Peyer's patch (tissue), 4 donors: ENCODE measurements around a stretch of chr5.

DNA sequence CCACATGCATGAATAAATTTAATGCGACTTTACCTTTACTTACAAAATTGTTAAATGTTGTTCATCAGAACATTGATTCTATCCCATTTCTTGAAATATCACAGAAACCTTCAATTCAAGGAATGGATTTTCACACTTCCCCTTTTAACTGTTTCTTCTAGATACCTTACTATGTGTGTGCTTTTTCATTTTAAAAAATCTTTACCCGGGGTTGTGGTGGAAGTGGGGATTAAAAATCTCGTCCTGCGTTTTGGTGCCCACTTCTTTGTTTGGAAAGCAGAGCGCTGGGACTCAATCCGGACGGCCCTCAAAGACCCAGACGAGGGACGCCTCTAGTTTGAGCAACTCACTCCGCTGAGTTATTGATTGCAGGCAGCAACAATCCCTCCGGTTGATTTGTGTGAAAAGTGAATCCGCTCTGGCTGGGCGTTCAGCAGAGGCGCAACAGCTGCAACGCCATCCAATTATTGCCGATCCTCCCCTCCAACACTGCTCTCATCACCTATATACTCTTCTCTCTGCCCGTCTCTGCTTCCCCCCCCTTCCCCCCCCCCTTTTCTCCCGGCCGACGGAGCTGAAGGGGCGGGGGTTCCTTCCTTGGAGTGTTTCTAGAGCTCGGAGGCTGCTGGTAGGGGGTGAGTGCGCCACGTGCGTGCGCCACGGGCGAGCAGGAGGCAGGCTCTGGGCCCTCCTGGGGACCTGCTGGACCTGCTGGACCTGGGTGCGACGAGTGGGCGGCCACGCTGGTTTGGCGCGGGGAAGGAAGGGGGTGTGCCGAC is 6.1 kb upstream of the MEF2C start:
- PRO-cap, result unidirectional peak, plus-strand start at position 410 of the sequence; bidirectional peak, plus-strand start at position 638 of the sequence, minus-strand start at position 491 of the sequence
- RAMPAGE, long total RNA, 4 experiments, result start-site peak on the plus strand in 1 of 4 experiments, centred at position 573 of the sequence, 5 reads per replicate

DNA sequence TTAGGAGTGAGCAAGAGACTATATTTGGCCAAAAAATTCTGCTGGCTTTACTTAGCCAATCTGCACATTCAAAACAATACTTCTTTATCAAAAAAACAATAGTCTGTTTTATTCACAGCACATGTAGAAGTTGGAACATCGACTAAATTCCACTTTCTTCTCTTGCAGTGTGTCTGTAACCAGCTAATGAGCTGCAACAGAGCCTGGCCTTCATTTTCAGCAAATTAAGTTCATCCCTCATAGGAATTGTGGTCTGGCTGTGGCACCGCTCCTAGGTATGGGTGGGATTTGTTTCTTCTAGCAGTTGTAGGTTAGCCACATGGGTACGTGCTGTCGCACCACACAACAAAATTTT is 59.8 kb upstream of the MEF2C start:
- PRO-cap, result no peak
- RAMPAGE, long total RNA, 4 experiments, result no peak in any of the 4 experiments

DNA sequence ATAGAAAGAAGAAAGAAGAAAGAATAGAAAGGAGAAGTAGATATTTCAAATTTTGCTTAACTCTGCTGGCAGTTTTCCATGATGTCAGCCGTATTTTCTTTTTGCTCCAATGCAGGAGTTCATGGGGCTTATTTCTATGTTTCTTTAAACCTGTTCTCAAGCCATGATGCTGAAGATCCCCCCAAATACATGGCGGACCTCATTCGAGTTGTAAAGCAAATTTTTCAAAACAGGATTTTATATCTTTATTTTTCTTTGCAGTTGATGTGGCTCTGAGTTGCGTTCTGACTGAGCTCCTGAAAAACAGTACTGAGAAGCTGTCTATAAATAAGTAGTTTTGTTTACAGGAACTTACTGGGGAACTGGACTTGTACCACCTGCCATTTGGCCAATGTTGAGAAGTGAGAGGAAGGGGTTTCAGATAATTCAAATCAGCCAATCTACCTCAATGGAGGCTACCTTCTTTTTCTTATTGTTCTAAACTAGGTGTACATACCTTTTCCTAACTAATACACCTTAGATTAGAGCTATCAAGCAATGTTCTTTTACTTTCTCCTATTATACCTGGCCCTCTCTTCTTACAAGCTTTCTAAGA is 418.6 kb upstream of the MEF2C start:
- PRO-cap, result unidirectional peak, minus-strand start at position 298 of the sequence
- RAMPAGE, long total RNA, 4 experiments, result no peak in any of the 4 experiments

DNA sequence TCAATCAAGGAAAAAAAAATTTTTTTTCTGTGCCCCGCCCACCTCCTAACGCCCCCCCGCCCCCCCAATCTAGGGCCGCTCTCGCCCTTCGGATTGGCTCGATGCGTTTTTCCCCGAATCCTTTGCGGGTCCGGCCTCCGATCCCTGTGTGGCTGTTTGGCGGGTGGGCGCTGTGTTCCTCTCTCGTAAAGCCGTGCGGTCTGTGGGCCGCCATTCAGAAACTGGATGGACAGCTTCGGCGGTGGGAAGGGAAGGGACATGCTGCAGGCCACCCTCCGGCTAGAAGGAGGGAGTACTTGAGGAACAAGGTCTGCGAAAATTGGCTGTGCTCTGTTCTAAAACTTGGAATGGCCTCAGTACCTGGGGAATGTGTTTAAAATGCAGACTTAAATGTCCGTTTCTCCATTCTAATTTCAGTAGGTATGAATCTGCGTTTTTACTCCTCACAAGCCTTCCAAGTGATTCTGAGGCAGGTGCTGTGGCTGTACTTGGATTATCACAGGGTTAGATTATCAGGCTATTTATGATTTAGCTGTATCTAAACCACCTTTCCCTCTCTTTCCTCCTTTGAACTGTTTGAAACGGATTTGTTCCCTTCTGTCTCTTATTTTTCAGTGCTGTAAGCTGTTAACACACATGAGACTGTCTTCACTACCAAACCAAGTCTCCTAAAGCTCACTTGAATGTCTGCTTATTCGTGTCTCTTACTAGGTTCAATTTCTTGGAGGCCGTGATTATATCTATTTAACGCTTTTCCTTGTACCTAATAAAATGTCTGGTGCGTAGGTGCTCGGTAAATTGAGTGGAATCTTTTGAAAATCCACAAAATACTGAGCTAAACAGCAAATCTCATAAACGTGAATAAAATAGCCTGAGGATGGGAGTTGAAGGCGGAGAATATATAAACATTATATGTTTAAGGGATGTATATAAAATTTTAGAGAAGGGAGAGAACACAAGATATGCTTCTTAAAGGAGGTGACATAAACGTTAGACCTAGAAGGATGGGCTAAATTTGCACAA is 640 bp upstream of the CETN3 start:
- PRO-cap, result bidirectional peak, plus-strand start at position 217 of the sequence, minus-strand start outside the sequence
- RAMPAGE, long total RNA, 4 experiments, result no peak in any of the 4 experiments

DNA sequence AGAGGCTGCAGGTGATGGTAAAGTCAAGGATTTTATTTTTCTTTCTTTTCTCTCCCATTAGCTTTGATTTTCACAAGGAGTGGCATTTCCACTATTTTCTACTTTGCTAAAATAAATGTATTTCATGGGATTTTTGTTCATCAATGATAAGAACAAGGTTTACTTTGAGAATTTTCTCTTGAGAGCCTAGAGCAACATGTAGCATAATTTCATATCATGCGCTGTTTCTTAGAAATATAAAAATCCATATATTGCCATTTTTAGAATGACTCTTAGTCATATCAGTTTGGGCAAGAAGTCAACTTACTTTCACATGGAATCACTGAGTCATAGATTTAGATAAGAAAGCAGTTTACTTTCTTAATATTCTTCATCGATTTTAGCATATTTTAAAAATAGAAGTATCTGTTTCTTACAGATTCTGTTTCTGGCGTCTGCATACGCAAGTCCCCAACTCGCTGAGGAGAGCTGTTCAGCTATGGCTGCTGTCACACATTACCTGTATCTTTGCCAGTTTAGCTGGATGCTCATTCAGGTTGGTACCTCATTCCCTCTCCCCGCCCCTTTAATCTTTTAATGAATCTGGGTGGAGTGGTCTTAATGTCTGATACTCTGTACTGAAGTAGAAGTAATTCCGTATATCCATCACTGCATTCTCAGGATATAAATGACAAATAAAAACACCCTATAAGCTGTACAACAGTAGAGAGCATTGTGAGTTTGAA is 406.6 kb downstream of the ADGRV1 start:
- PRO-cap, result no peak
- RAMPAGE, long total RNA, 4 experiments, result no peak in any of the 4 experiments

- PRO-cap, result no peak
- RAMPAGE, long total RNA, 4 experiments, result no peak in any of the 4 experiments
Measured at GRCh38 chr5:91145160-91145768, 237.9 kb downstream of the ARRDC3 start.

GRCh38 chr5:91146089-91146714 is 236.9 kb downstream of the ARRDC3 start:
- PRO-cap, result no peak
- RAMPAGE, long total RNA, 4 experiments, result no peak in any of the 4 experiments

- PRO-cap, result no peak
- RAMPAGE, long total RNA, 4 experiments, result no peak in any of the 4 experiments
Measured at GRCh38 chr5:91183597-91184217, 199.4 kb downstream of the ARRDC3 start.

GRCh38 chr5:91218857-91219454 is 164.2 kb downstream of the ARRDC3 start:
- PRO-cap, result no peak
- RAMPAGE, long total RNA, 4 experiments, result no peak in any of the 4 experiments

DNA sequence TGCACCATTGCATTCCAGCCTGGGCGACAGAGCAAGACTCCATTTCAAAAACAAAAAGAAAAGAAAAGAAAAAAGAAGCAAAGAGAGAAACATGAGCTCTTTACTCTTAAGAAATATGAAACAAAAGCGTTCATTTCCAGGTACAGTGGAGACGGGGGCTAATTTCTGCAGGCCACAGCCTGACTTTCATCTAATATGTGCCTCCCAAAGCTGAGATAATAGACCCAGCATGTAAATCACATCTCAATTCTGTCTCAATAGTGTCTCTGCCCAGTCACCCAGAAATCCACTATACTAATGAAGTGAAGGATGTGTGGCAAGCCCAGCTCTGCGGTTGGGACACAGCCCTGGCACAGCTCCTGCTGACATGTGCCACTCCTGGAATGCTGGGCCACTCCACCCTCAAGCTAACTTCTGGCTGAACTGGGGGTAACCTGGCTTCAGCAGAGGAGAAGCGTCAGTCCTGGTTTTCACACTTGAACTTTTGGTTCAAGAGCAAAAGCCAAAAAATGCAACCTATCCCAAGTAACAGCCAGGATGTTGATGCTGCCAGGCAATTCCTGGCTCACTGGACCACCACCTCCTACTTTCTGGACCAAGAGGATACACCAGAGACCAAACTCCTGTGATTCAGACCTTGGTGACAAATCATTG is 86.5 kb downstream of the ARRDC3 start:
- PRO-cap, result no peak
- RAMPAGE, long total RNA, 4 experiments, result no peak in any of the 4 experiments

DNA sequence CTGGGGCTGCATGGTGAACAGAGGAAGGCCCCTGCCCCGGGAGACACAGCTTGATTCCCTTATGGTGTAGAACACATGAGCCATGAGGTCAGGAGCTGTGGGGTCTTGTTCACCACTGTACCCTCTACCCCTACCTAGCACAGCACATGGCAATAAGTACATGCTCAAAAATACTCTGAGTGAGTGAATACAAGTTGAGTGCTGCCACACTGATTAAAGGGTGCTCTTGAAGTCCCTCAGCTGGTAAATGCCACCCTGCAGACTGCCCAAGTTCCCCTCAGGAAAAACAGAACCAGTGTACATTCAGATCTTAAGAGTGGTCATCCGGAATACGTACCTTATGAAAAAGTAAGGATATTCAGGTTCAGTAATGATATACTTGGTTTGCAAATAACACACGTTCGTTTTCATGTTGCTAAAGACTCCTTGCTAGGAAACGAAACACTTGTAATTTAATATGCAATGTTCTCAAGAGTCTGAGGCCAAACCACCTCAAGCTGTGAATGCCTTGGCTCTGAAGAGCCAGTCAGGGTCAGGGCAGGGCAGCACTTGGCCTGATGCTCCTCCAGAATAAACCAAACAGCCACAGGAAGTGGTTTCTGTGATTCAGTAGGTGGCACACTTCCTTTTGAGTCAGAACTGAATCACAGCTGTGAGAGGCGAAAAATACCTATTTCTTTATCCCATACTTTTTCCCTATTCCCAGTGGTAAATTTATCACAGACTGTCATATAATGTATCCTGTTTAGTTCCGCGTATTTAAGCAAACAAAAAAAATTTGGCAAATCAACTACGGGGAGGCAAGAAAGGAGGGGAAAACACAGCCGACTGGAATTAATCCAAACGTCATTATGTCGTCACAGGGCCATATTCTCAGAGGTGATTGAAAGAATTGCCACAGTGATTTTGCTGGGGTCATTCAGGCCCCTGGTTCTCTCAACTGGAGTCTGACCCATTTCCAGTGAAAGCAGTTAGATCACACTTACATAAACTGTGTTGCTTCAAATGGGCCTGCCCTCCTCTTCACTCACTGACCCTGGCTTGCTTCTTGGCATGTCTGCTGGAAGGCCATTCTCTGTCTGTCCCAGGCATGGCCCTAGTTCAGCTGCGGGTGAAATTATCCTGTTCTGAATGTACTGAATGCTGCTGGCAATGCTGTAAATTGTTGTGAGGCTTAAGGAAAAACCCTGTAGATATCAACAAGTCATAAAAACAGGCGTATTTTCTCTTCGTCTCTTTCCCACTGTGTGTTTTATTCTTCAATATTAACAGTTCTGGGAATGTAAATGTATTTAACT is 71.4 kb downstream of the ARRDC3 start:
- PRO-cap, result no peak
- RAMPAGE, long total RNA, 4 experiments, result no peak in any of the 4 experiments

DNA sequence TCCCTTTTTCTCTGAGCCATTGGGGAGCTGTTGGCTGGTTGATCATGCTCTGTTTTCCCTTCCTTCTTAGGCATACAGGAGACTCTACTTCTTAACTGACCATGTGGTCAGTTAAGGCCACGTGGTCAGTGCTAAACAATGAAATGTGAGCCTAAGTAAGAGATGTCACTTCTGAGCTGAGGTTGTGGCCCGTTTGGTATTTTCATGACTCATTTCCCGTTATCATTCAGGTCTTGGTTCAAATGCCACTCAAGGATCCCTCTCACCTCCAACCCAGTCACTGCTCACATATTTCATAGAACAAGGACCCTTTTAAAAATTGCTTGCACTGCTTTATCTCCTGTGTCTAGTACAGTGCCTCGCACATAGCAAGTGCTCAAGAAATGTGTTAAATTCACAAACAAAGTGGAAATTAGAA is 50.8 kb downstream of the ARRDC3 start:
- PRO-cap, result no peak
- RAMPAGE, long total RNA, 4 experiments, result no peak in any of the 4 experiments

DNA sequence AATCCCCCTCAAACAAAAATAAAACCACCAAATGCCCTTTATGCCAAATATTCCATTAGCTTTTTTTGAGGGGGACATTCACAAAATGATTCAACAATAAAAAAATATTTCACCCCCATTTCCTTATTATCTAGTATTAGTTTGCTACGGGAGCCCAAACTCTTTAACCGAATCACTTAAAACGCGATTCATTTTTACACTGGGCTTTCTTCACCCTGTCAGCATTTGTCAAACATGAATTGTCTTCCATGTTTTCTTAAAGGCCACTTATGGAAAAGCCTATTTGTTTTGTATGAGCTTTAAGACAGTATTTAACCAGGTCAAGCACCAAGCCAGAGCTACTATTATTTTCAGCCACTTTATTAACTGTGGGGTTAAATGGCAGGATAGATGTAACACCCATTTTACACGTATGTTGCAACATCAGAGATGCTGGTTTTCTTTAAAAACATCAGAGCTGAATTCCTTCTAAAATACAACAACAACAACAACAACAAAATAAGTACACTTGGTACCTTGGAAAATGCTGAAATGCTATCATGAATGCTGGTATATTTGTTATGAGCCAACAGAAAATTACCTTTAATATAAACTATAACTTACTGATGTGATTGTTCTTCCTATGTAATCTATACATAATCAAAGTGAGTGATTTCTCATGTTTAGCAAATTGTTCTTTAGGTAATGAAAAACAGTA is 13.7 kb downstream of the ARRDC3 start:
- PRO-cap, result no peak
- RAMPAGE, long total RNA, 4 experiments, result no peak in any of the 4 experiments

DNA sequence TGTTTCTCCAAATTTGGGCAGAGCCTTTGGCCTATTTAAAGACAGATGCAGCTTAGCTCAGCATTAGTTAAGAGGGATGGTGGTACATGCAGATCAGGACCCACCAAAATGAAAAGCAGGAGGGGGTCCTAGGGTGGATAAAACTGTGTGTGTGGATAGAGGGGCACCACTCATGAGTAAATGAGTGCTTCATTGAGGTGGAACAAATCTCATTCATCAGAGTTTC is 20.4 kb upstream of the ARRDC3 start:
- PRO-cap, result no peak
- RAMPAGE, long total RNA, 4 experiments, result no peak in any of the 4 experiments

GRCh38 chr5:92801878-92802300 is 781.1 kb upstream of the NR2F1 start:
- PRO-cap, result no peak
- RAMPAGE, long total RNA, 4 experiments, result no peak in any of the 4 experiments

DNA sequence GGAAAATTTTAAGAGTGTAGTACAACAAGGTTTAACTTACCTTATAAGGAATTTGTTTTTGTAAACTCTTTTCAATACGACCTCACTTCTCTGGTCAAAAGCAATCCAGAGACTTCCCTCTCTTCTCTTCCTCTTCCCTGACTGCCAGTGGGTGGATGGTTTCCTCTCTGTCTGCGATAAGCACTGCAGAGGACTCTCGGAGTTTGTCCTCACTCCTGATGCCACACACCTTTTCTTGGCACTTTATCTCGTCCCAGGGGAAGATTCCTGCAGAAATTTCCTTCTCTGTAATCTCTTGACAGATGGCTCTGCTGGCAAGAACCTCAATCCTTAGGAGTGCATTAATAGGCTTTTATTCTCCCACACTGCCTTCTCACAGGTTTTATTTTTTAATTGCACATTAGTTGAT is 643.6 kb upstream of the NR2F1 start:
- PRO-cap, result no peak
- RAMPAGE, long total RNA, 4 experiments, result no peak in any of the 4 experiments

DNA sequence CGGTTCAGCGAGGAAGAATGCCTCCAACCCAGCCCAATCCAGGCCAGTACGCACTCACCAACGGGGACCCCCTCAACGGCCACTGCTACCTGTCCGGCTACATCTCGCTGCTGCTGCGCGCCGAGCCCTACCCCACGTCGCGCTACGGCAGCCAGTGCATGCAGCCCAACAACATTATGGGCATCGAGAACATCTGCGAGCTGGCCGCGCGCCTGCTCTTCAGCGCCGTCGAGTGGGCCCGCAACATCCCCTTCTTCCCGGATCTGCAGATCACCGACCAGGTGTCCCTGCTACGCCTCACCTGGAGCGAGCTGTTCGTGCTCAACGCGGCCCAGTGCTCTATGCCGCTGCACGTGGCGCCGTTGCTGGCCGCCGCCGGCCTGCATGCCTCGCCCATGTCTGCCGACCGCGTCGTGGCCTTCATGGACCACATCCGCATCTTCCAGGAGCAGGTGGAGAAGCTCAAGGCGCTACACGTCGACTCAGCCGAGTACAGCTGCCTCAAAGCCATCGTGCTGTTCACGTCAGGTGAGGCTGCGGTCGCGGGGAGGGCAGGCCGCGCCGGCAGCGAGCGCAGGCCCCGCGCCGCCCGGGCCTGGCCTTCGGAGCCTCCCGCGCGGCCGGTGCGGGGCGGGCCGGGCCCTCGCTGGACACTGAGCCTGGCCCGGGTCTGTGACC is 5.0 kb downstream of the NR2F1 start:
- PRO-cap, result no peak
- RAMPAGE, long total RNA, 4 experiments, result no peak in any of the 4 experiments

DNA sequence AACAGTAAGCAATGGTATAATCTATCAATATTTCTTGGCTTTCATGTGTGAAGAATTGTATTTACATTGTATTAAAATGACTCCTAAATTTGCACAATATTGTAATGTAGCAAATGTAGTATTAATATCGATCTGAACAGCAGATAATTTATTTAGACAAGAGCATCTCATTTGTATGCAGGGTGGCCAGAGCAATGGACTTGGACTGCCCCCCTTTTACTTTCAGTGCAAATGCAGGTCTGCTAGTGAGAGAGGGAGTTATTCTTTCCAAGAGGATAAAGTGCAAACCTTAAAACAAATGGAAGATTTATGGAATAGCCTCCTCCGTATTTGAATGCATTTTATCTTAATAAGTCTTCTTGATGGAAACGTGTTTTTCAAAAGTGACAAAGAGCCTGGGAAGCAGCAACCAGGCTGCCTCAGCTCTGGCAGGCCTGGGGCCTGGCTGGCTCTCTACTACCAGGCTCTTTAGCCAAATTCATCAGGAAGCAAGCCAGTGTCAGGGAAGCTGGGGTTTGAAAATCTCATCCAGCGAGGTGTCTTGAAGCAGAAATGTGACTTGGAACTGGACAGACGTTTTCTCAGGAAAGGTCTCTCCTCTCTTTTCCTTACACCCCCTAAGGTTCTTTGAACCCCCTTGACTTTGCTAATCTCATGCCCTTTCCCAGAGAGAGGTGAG is 6.8 kb downstream of the NR2F1 start:
- PRO-cap, result no peak
- RAMPAGE, long total RNA, 4 experiments, result no peak in any of the 4 experiments

- PRO-cap, result no peak
- RAMPAGE, long total RNA, 4 experiments, result no peak in any of the 4 experiments
Measured at GRCh38 chr5:93593243-93594182, 10.5 kb downstream of the NR2F1 start.

DNA sequence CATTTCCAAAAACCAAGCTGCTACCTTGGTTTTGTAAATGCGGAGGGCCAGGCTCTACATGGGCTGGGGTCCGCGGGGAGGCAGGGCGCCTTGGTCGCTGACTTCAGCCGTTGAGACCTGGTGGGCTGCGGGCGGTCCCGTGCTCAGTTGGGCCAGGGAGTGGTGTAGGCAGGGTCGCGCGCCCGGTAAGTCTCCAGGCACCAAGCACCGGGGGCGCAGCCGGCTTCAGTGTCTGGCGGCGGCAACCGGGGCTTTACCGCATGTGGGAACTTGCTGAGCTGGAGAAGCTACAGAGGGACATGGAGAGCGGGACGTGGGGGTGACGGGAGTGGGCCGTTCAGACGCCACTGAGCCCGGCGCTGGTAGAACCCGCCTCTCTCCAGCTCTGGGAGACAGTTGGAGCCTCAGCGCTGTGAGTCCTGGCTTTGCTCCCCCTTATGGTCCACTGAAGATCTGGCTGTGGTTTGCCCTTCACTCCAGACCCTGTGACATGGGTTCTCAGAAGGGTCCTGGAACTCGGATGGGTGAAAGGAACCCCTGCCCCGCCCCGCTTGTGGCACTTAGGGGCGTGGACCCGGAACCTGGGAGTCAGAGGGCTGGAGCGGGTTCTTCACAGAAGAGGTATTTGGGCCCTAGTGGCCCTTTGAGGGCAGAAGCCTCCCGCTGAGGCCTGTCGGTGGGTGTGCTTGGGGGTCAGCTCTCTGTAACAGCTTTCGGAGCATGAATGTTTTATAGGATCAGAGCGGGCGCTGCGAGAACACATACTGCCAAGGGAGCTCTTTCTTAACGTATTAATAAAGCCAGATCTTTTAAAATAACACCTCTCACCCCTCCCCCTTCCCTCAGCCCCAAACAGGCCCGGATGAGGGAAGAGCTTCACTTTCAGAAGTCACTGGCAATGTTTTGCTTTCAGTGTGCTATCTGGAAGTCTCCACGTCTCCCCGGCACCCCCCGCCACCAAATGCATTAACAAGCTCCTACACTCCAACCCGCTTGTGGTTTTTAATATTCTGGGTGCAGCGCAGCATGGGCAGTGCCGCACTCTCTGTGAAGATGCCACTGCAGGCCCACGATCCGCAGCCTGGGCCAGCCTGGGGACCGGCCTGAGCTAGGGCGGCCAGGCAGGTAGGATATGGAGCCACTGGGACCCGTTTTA is 12.1 kb downstream of the NR2F1 start:
- PRO-cap, result unidirectional peak, plus-strand start at position 855 of the sequence
- RAMPAGE, long total RNA, 4 experiments, result no peak in any of the 4 experiments